Melanocyte of skin (primary cell): ENCODE measurements around the genes PCBP3 and C21orf58.

DNA sequence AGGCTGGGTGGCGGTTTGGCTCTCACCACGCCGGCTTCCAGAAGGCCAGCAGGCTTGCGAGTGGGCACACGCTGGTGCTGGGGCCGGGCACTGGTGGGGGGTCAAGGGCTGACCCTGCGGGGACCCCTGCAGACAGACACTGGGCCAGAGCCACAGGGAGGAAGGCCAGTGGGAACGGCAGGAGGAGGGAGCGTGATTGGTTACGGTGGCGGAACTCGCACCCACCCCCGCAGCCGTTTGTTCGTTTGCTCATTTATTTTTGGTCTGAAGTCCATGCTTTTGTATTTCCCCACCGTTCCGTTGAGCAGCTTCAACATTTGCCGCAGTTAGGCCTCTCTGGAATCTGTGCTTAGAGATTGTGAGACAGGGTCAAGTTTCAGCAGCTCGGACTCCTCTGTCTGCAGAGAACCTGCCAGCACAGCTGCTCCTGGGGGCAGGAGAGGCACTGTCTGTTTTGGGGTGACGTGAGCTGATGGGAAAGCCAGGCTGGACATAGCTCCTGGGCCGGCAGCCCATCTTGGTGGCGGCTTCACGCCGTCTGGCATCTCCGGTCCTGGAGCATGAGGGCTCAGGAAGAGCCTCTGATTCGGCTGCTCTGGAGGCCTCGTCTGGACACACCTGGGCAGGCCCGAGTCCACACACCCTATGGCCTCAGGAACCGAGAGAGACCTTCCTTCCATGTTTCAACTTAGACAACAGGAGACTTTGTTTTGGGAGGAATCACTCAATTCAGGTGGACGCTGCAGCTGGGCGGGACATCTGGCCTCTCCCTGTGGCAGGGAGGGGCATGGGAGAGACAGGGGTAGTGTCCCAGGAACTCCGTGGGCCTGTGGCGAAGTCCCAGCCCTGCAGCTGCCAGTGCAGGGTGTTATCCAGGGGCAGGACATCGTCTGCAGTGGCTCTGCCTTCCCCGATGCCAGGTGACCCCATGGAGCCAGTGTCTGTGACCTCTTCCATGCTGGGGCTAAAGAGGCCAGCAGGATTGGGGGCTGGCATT is 5.7 kb downstream of the COL18A1 start:
- CAGE, long polyA plus RNA, 2 experiments = no peak in any of the 2 experiments

- CAGE, long polyA plus RNA, 2 experiments = no peak in any of the 2 experiments
Observed at GRCh38 chr21:45417452-45418158, 12.6 kb downstream of the COL18A1 start.

DNA sequence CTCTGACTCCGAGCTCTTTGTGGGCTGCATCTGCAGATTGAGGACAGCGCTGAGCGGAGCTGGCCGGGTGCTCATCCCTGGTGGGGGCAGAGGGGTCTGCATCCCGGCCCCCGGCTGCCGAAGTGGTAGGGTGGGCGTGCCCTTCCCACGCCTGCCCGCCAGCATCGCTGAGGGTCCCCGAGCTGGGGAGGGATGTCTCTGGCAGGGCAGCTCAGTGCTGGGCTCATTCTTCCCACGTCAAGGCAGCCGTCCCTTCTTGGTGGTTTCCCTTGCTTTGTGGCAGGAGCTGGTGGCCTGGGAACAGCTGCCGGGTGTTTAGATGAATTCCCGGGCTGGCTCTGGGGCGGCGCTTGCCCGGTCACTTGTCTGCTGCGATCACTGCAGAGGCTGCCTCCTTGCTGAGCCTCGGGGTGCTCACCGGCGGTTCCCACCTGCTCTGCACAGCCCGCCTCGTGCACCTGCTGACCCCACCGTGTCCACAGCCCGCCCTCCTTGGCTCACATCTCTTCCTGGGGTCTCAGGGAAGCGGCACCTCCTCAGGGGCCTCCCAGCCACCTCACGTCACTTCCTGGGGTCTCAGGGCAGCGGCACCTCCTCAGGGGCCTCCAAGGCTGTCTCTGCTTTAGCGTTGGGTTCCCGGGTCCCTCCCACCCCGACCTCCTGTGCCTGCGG is 13.3 kb downstream of the COL18A1 start:
- CAGE, long polyA plus RNA, 2 experiments = no peak in any of the 2 experiments

DNA sequence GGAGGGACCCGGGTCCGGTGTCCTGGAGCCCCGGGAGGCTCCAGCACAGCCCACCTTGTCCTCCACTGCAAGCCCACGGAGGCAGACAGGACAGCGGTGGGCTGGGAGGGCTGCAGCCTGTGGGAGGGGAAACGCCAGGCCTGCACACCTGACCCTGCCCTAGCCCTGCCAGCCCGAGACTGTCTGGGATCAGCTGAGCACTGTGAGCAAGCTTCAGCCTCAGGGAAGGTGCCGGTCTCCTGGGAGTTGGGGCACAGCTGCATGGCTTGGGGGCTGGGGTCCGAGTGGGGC is 53.6 kb downstream of the COL18A1 start:
- CAGE, long polyA plus RNA, 2 experiments = no peak in any of the 2 experiments

GRCh38 chr21:45491797-45492274 is 50.4 kb downstream of the SLC19A1 start:
- CAGE, long polyA plus RNA, 2 experiments = no peak in any of the 2 experiments

- CAGE, long polyA plus RNA, 2 experiments = no peak in any of the 2 experiments
Observed at GRCh38 chr21:45505744-45506087, 36.5 kb downstream of the SLC19A1 start.

DNA sequence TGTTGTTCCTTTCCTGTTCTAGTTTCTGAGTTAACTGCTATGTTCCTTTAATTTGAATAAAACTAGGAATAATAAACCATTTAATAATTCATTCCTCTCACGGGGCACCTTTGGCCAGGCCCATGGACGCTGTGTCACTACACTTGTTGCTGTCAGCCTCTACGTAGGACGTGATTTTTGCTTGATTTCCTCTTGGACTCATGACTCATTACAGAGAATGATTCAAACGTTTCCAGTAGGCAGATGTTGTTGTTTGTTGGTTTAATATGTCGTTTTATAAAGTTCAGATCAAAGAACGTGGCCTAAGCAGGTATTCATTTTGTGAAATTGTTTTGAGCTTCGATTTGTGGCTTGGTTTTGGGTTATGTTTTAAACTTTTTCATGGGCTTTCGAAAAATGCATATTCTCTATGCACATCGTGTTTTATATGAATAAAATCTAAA is 9.1 kb upstream of the SLC19A1 start:
- CAGE, long polyA plus RNA, 2 experiments = no peak in any of the 2 experiments

DNA sequence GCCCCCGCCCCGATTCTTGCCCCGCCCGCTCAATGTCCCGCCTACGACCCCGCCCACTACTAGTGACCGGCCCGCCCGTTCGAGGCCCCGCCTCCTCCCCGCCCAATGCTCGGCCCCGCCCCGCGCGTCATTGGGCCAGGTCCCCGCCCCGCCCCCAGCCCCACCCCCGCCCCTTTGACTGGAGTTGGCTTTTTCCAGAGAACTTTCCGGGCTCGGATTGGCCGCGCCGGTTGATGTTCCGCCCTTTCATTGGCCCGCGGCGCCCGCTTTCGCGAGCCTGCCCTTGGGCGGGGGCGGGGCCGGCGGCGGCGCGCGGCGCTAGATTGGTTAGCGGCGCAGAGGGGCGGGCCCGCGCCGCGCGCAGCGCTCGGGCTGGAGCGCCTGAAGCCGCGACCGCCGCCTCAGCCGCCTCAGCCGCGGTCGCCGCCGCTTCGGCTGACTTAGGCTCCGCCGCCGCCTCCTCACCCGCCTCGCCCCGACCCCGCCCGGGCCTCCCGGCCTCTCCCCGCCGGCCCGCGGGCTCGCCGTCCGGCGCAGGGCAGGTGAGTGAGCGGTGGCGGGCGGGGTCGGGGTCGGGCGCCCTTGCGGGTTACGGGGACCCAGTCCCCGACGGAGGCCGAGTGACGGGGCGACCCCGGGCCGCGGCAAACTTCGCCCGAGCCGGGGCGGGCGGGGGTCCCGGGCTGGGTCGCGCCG is at the start of gene PCBP3:
Gene PCBP3, plus strand, starts transcription at position 399 of the 696 bp plus-strand sequence.
- CAGE, long polyA plus RNA, 2 experiments = no peak in any of the 2 experiments

GRCh38 chr21:45889928-45890549 is 91.5 kb upstream of the COL6A1 start:
- CAGE, long polyA plus RNA, 2 experiments = no peak in any of the 2 experiments

GRCh38 chr21:45954267-45954804 is 27.2 kb upstream of the COL6A1 start:
- CAGE, long polyA plus RNA, 2 experiments = no peak in any of the 2 experiments

GRCh38 chr21:45962500-45962803 is 19.1 kb upstream of the COL6A1 start:
- CAGE, long polyA plus RNA, 2 experiments = no peak in any of the 2 experiments

DNA sequence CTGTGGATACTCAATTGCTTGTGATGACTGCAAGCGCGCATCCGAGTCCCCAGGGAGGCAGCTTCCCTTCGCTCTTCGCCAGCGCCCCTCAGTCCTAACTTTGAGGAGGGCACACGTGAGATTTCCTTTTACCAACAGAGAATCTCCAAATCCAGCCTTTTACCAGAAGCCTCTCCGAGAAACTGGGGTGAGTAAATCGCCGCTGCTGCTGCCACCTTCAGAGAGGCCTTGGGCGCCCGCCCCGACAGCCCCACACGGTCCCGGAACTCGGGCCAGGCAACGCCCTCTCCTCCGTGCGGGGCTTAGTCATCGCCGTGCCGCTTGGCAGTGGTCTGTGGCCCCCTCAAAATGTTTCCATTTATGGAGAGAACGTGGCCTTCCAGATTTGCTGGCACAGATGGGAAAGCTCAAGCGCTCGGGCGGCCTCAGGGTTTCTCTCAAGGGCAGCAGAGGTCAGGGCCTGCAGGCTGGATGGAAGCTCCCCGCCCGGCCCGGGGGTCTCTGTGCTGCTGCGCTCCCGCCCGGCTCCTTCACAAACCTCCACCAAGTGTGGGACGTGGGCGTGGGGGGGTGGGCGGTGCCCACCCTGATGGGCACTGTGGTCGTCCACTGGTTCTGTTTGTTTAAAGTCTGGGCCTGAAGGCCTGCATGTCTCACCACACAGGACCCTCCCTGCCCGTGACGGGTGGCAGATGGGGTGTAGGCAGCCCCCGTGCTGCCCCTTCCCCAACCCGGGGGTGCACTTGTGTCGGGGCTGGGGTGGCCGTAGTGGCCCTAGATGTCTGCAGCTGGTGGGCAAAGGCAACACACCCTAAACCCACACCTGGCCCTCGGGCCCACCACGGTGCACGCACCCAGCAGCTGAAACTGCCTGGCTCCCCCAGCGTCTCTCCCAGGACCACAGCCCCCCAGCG is 41.2 kb upstream of the COL6A2 start:
- CAGE, long polyA plus RNA, 2 experiments = no peak in any of the 2 experiments

GRCh38 chr21:46092167-46093309 is 5.4 kb upstream of the COL6A2 start:
- CAGE, long polyA plus RNA, 2 experiments = no peak in any of the 2 experiments

- CAGE, long polyA plus RNA, 2 experiments = no peak in any of the 2 experiments
Observed at GRCh38 chr21:46099552-46100267, 1.8 kb downstream of the COL6A2 start.

GRCh38 chr21:46112074-46112761 is 14.3 kb downstream of the COL6A2 start:
- CAGE, long polyA plus RNA, 2 experiments = no peak in any of the 2 experiments

DNA sequence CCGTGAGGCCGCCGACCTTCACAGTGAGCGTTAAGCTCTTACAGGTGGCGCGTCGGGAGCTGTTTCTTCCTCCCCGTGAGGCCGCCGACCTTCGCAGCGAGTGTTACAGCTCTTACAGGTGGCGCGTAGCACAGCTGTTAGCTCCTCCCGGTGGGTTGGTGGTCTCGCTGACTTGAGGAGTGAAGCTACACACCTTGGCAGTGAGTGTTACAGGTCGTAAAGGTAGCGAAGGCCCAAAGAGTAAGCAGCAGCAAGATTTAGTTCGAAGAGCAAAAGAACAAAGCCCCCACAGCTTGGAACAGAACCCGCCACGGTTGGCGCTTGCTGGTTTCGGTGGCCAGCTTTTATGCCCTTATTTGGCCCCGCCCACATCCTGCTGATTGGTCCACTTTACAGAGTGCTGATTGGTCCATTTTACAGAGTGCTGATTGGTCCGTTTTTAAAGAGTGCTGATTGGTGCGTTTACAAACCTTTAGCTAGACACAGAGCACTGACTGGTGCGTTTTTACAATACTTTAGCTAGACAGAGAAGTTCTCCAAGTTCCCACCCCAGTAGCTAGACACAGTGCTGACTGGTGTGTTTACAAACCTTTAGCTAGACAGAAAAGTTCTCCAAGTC is 12.9 kb downstream of the FTCD start:
- CAGE, long polyA plus RNA, 2 experiments = no peak in any of the 2 experiments

- CAGE, long polyA plus RNA, 2 experiments = no peak in any of the 2 experiments
Observed at GRCh38 chr21:46249976-46251124, 21.8 kb upstream of the LSS start.

- CAGE, long polyA plus RNA, 2 experiments = no peak in any of the 2 experiments
Observed at GRCh38 chr21:46297083-46298321, 11.4 kb downstream of the YBEY start.

DNA sequence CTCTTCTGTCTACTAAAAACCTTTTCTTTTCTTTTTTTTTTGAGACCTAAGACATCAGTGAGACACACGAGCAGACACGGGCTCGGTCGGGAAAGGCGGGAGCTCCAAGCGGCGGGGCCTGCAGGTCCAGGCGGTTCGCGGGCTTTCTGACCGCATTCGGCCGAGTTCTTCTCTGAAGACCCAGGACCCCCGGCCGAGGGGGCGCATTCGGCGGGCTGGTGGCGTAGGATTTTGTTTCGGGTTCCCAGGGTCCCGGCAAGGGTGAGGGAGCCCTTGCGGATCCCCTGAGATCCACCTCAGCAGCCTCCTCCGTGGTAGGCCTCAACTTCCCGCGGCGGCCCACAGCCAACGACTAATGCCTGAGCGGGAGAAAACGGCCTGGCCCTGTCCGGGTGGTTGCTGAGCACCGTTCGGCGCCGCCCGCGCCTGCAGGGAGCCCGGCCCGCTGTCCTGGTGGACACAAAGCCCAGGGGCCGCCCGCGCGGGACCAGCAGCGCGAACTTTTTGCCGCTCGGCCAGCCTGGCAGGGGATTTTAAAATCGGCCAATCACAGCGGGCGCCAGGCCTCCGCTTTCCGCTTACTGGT is at the start of gene C21orf58:
Gene C21orf58, minus strand, starts transcription at position 506 of the 586 bp plus-strand sequence.
- CAGE, long polyA plus RNA, 2 experiments = no peak in any of the 2 experiments

- CAGE, long polyA plus RNA, 2 experiments = no peak in any of the 2 experiments
Observed at GRCh38 chr21:46362925-46363453, 39.0 kb downstream of the PCNT start.